ENCODE measurements around a stretch of chr2.

GRCh38 chr2:9102571-9103632 lies 99.4 kb upstream of the MBOAT2 start:
- PRO-cap, 3 experiments, result no peak in any of the 3 experiments
- RAMPAGE, long total RNA, result no peak

DNA sequence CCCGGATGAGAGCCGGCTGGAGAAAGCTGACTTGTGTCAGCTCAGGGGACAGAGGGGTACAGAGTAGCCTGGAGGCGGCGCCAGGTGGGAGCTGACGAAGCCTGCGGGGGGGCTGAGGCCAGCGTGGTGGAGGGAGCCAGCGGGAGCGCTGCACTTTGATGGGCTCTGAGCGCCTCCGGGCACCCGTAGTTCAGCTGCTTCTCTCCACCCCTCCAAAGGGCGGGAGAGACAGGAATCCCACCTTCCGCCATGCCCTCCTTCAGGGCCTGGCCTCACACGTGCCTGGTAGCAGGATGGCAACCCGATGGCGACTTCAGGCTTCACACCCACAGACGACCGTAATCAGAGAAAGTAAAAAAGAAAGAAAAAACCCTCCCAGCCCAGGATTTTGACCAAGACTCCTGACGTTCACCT lies 60.9 kb upstream of the ASAP2 start:
- PRO-cap, 3 experiments, result no peak in any of the 3 experiments
- RAMPAGE, long total RNA, result no peak

DNA sequence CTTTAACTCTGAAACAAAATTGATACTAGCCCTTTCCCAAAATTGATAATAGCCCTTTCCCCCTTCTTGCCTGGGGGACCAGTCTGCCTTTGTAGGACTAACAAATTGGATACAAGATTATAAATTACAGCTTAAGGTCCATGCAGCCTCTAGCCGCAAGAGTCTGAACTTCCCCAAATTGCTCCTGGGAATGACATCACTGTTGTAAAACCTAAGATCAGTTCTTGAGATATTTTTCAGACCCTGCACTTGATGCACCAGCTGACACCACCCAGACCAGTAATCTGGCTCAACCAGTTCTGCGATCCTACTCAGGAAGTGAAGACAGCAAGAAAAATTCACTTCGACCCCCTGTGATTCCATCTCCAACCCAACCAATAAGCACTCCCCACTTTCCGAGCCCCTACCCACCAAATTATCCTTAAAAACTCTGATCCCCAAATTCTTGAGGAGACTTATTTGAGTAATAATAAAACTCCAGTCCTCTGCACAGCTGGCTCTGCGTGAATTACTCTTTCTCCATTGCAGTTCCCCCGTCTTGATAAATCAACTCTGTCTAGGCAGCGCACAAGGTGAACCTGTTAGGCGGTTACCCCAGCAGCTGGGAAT lies 35.8 kb upstream of the ASAP2 start:
- PRO-cap, 3 experiments, result no peak in any of the 3 experiments
- RAMPAGE, long total RNA, result no peak

DNA sequence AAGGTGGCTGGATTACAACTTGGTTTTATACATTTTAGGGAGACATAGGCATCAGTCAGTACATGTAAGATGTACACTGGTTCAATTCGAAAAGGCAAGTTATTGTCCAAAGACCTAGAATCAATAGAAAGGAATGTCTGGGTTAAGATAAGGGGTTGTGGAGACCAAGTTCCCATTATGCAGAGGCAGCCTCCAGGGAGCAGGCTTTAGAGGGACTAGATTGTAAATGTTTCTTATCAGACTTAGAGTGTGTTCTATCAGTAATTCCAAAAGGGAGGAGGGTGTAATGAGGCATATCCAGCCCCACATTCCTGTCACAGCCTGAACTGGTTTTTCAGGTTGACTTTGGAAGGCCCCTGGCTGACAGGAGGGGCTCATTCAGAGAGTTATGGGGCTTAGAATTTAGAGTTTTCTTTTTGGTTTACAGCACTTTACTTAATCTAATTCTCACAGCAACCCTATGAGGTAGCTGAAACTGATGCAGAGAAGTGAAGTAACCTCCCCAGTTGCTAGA lies 28.3 kb upstream of the ASAP2 start:
- PRO-cap, 3 experiments, result no peak in any of the 3 experiments
- RAMPAGE, long total RNA, result no peak

- PRO-cap, 3 experiments, result no peak in any of the 3 experiments
- RAMPAGE, long total RNA, result no peak
Observed at GRCh38 chr2:9206933-9207433, 371 bp downstream of the ASAP2 start.

DNA sequence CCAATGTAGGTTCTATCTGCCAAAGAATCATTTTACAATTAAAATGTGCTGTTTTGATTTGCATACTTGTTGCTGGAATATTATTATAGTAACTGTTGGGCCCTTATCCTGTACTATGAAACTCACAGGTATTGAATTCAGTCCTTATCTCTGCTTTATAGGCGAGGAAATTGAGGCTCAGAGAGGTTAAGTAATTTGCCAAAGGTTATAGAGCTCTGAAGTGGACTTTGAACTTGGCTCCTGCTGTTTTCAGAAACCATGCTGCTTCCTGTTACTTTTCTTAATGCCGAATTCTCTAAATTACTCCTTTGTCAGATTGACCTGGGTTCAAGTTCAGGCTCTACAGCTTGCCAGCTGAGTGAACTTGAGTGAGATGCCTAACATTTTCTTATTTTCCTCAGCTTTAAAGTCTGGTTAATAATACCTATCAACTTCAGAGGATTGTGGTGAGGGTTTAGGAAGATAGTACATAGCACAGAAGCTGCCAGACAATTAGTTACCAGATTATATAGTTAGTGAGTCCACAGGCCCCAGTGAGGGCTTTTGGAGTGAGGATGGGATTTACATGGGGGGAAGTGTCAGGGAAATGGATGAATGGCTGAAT lies 3.4 kb downstream of the ASAP2 start:
- PRO-cap, 3 experiments, result no peak in any of the 3 experiments
- RAMPAGE, long total RNA, result no peak

- PRO-cap, 3 experiments, result no peak in any of the 3 experiments
- RAMPAGE, long total RNA, result no peak
Observed at GRCh38 chr2:9212347-9212655, 5.7 kb downstream of the ASAP2 start.

DNA sequence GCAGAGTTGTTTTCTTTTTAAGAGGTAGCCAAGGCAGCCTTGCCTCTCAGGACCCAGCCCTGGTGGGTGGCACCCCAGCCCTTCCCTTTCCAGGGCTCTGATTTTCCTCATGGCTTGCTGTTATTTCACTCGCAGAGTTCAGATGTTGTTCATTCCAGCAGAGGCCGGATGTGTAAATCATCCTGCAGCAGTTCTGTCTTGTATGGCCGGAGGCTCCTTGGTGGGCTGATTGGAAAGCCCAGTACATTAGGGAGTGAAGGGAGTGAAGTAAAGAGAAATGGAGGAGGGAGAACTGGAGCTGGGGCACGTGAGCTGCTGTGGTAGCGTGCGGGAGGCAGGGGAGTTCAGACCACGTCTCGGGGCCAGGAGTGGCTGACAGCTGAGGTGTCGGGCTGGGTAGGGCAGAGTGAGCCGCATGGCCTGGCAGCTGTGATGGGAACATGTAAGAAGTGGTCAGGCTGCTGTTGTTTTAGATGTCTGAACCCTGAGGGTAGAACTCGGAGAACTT lies 28.8 kb downstream of the ASAP2 start:
- PRO-cap, 3 experiments, result no peak in any of the 3 experiments
- RAMPAGE, long total RNA, result no peak

- PRO-cap, 3 experiments, result no peak in any of the 3 experiments
- RAMPAGE, long total RNA, result no peak
Observed at GRCh38 chr2:9260383-9260852, 53.8 kb downstream of the ASAP2 start.

GRCh38 chr2:9287702-9288188 lies 81.1 kb downstream of the ASAP2 start:
- PRO-cap, 3 experiments, result no peak in any of the 3 experiments
- RAMPAGE, long total RNA, result no peak

DNA sequence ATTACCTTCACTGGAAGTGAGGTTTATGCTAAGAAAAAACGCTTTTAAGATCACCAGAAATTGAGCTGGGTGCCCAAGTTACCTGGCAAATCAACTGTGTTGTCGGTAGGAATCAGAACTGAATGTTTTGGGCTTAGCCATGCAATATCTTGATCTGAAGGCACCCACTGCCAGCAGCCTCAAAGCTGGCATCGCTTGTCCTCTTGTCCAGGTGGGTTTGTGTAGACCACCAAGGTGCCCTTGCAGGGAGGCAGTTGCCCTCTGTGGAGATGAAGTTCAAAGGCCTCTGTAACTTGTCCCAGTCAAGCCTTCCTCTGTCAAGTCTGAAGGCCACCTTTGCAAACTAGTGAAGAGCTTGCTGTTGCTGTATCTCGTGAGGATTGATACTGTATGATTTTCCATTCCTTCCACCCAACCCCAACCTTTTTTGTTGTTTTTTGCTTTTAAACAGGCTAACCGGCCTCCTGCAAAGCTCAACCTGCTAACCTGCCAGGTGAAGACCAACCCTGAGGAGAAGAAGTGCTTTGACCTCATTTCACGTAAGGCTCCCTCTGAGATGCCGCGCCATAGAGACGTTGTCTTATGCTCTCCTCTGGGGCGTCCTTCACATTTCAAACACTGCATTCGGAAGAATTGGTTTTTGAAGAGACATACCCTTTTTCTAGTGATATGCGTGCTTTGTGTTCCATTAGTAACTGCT lies 72.8 kb downstream of the ITGB1BP1 start:
- PRO-cap, 3 experiments, result no peak in any of the 3 experiments
- RAMPAGE, long total RNA, result no peak

GRCh38 chr2:9392847-9393718 lies 30.2 kb downstream of the ITGB1BP1 start:
- PRO-cap, 3 experiments, result no peak in any of the 3 experiments
- RAMPAGE, long total RNA, result no peak

DNA sequence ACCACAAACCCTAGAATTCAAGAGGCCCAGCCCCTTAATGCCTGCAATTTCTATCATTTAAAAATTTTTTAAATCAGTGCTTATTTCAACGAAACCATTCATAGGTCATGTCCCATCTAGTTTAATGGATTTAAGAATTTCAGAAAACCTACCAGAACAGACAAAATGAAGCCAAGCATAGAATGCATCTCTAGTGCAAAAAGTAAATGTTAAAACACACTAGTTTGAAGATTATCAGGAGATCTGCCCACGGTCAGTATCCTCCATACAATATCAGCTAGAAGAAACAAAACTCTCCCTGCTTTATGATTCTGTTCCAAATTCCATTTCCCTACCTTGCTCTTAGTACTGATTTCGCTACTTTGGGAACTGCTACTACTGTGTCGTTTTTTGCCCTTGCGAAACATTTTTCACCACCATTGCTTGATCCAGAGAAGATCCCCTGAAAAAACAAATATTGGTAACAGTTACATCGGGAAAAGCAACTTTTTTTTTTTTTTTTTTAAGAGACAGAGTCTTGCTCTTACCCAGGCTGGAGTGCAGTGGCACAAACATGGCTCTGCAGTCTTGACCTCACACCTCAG lies 4.9 kb downstream of the ITGB1BP1 start:
- PRO-cap, 3 experiments, result no peak in any of the 3 experiments
- RAMPAGE, long total RNA, result no peak

- PRO-cap, 3 experiments, result no peak in any of the 3 experiments
- RAMPAGE, long total RNA, result no peak
Observed at GRCh38 chr2:9422204-9422434, 1.2 kb downstream of the ITGB1BP1 start.

GRCh38 chr2:9432419-9432829 lies 9.0 kb downstream of the CPSF3 start:
- PRO-cap, 3 experiments, result no peak in any of the 3 experiments
- RAMPAGE, long total RNA, result no peak

DNA sequence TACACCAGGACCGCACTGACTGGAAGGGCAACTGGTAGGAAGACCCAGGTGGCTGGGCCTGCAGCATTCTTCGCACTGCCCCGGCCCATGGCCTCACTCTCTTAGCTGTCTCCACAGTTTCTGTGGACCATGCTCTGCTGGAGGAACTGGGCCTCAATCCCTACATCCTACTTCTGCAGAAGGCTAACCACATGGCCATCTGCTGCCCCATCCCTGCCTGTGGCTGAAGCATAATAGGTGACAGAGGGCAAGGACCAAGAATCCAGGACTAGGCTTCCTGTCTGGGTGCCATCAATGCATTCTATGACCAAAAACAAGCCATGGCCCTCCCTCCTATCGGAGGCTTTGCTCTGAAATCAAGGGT lies 17.1 kb downstream of the IAH1 start:
- PRO-cap, 3 experiments, result no peak in any of the 3 experiments
- RAMPAGE, long total RNA, result no peak

- PRO-cap, 3 experiments, result no peak in any of the 3 experiments
- RAMPAGE, long total RNA, result no peak
Observed at GRCh38 chr2:9558700-9559298, 3.2 kb upstream of the ADAM17 start.

DNA sequence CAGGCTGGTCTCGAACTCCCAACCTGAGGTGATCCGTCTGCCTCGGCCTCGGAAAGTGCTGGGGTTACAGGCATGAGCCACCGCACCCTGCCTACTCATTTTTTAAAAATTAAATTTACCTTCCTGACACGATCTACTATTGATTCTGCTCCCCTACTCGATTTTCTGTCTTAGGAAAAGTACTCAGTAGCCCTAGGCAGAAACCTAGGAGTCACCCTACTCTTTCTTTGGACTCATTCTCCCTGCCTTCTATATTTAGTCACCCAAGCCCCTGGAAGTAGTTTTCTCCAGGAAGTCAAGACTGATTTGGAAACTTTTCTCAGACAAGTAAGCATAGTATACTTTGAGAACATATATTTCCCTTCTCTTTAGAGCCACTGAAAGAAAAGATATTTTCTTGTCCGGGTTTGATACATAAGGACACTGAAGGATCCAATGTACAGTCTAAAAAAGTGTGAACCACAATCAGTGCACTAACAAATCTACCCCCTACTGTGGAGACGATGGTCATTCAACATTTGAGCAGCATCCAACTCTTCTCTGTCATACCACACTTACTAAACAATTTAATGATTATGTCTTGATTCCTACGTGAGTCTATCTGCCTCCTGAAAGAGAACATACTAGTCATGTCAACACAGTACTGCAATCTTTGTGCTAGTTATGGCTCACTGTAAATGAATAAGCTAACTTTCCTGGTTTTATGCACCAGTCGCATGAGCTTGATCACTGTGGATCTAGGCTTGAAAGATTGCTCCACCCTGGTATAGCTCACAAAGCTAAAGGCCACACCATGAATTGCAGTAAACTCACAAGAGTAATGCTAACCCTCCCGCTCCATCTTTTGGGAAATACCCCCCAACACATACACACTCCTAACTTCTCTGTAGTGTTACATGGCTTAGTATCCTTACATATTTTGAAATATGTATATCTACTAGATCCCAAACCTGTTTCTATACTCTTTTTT lies 19.8 kb downstream of the YWHAQ start:
- PRO-cap, 3 experiments, result no peak in any of the 3 experiments
- RAMPAGE, long total RNA, result no peak

GRCh38 chr2:9681405-9681805 lies 50.6 kb upstream of the YWHAQ start:
- PRO-cap, 3 experiments, result no peak in any of the 3 experiments
- RAMPAGE, long total RNA, result no peak

GRCh38 chr2:9803023-9803625 lies 40.1 kb upstream of the TAF1B start:
- PRO-cap, 3 experiments, result no peak in any of the 3 experiments
- RAMPAGE, long total RNA, result no peak

All from cerebellum (tissue), 5 donors.